HepG2 (cell line): ENCODE results near the gene CPPED1.

- RRBS, 2 experiments: no CpG with 5 or more reads among the region's 17 CpGs
CAGE:
- cytosol, long polyA minus RNA: no peak
- cytosol, long polyA plus RNA: no peak
- long polyA plus RNA: no peak
- nucleus, long polyA minus RNA: no peak
- nucleus, long polyA plus RNA: no peak
Measured at GRCh38 chr16:11913742-11914527, 1.8 kb downstream of the GSPT1 start.

- RRBS, 2 experiments: 2% methylated on average over 13 to 14 of the region's 28 CpGs
CAGE:
- cytosol, long polyA minus RNA: no peak
- cytosol, long polyA plus RNA: no peak
- long polyA plus RNA: no peak
- nucleus, long polyA minus RNA: no peak
- nucleus, long polyA plus RNA: no peak
Measured at GRCh38 chr16:11915589-11915837, 243 bp downstream of the GSPT1 start.

DNA sequence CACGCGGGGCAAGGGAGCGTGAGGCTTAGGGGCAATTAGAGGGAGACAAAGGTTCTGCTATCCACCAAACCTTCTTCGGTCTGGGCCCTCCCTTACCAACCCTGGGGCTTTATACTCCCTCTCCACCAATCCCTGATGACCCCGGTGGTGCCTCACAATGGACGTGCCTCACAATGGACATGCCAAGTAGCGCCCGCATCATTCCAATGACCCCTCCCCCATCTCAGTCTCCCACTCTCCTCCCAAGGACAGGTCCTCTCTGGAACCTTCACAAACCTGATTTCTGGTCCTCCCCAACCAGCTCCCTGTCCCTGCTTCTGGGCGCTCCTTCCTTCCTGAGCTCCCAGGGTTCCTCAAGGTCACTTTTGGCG, 298 bp downstream of the NPIPB2 start:
- RRBS, 2 experiments: no CpG with 5 or more reads among the region's 10 CpGs
CAGE:
- cytosol, long polyA minus RNA: no peak
- cytosol, long polyA plus RNA: no peak
- long polyA plus RNA: no peak
- nucleus, long polyA minus RNA: no peak
- nucleus, long polyA plus RNA: no peak

DNA sequence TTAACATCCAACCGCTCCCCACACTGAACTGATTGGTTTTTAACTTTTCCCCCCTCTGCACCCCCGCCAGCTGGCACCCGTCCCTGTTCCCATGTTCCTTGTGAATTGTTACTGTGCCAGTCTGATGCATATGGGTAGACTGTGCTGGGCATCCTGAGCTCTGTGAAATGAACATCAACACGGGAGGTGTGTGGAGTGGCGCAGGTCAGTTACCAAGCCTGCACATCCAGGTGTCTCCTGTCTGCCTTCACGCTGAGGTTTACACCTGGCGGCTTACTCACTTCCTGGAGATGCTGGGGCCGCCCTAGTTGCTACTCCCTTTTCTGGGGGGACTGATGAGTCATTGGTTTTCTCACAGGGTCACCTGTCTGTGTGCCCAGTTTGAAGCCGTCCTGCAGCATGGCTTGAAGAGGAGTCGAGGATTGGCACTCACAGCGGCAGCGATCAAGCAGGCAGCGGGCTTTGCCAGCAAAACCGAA, 50.5 kb downstream of the SNX29 start:
- RRBS, 2 experiments: no CpG with 5 or more reads among the region's 14 CpGs
CAGE:
- cytosol, long polyA minus RNA: no peak
- cytosol, long polyA plus RNA: no peak
- long polyA plus RNA: no peak
- nucleus, long polyA minus RNA: no peak
- nucleus, long polyA plus RNA: no peak

DNA sequence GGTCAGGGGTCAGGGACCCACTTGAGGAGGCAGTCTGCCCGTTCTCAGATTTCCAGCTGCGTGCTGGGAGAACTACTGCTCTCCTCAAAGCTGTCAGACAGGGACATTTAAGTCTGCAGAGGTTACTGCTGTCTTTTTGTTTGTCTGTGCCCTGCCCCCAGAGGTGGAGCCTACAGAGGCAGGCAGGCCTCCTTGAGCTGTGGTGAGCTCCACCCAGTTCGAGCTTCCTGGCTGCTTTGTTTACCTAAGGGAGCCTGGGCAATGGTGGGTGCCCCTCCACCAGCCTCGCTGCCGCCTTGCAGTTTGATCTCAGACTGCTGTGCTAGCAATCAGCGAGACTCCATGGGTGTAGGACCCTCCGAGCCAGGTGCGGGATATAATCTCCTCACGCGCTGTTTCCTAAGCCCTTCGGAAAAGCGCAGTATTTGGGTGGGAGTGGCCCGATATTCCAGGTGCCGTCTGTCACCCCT, 99.1 kb downstream of the SNX29 start:
- RRBS, 2 experiments: no CpG with 5 or more reads among the region's 14 CpGs
CAGE:
- cytosol, long polyA minus RNA: no peak
- cytosol, long polyA plus RNA: no peak
- long polyA plus RNA: no peak
- nucleus, long polyA minus RNA: no peak
- nucleus, long polyA plus RNA: no peak

DNA sequence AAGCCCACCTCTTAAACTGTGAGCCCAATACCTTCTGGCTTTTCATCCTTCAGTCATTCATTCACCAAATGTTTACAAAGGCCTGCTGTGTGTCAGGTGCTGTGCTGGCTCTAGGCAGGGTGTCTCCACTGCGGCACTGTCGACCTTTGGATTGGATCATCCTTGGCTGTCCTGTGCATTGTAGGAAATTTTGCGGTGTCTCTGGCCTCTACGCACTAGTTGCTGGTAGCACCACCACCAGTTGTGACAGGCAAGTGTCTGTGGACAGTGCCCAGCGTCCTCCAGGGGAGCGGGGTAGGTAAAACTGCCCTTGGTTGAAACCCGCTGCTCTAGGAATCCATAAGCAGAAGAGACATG, 123.6 kb downstream of the SNX29 start:
- RRBS, 2 experiments: no CpG with 5 or more reads among the region's 7 CpGs
CAGE:
- cytosol, long polyA minus RNA: no peak
- cytosol, long polyA plus RNA: no peak
- long polyA plus RNA: no peak
- nucleus, long polyA minus RNA: no peak
- nucleus, long polyA plus RNA: start-site peak on the plus strand centred at position 162 of the sequence, 68 bp wide, 19 and 11 reads in 2 replicates

- RRBS, 2 experiments: no CpG with 5 or more reads among the region's 64 CpGs
CAGE:
- cytosol, long polyA minus RNA: no peak
- cytosol, long polyA plus RNA: no peak
- long polyA plus RNA: no peak
- nucleus, long polyA minus RNA: no peak
- nucleus, long polyA plus RNA: no peak
Measured at GRCh38 chr16:12116888-12117656, 140.5 kb downstream of the SNX29 start.

DNA sequence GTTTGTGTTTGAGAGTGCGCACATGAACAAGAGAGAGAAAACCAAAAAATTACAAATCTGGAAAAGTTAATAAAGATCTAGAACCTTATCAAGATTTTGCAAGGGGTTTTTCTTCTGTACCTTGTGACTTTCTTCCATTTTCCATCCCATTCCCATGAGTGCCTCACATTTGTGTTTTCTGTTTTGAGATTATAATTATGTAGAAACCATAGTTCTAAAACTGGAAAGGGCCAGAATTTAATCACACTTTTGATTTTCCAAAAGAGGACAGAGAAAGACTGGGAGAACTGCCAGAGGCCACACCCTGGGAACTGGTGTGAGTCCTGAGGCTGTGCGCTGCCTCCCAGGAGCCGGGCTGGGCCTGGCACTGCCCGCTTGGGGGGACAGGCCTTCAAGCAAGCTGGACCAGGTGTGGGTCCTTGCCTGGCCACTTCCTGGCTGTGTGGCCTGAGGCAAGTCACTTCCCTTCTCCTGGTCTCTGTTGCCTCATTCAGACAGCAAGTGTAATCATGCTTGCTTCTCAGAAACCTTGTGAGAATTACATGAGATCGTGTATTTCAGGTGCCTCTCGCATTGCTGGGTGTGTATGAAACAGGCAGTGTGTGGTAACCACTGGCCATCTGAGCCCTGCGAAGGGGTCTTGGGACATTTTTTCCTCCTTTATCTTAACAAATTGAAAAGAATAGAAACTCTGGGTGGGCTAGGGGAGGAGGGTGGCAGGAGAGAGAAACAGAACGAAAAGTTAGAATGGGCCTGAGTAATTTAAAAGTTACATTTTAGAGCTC, 143.0 kb downstream of the SNX29 start:
- RRBS, 2 experiments: no CpG with 5 or more reads among the region's 8 CpGs
CAGE:
- cytosol, long polyA minus RNA: no peak
- cytosol, long polyA plus RNA: no peak
- long polyA plus RNA: no peak
- nucleus, long polyA minus RNA: no peak
- nucleus, long polyA plus RNA: no peak

DNA sequence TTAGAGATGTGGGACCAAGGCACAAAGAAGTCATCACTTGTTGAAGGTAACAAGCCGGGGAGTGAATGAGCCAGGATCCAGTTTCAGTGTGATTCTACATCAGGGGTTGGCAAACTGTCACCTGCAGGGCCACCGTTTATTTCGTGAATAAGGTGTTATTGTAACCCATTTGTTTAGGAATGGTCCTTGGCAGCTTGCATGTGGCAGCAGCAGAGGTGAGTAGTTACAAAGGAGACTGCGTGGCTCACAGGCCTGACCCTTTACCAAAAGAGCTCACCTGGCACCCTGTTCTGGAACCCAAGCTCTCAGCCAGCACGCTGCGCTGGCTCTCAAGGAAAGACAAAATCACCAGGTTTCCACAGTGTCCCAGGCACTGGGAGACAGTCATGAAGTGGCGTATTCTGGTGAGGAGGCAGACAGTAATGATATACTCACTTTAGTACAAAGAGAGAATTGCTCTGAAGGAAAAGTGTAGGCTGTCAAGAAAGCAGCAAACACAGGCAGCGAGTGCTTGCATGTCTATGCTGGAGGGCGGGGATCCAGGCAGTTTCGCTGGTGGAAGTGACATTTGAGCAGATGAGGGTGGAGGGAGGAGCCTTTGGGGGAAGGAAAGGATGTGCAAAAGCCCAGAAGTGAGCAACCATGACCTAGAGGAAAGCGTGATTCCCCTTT, 191.3 kb downstream of the SNX29 start:
- RRBS, 2 experiments: no CpG with 5 or more reads among the region's 11 CpGs
CAGE:
- cytosol, long polyA minus RNA: no peak
- cytosol, long polyA plus RNA: no peak
- long polyA plus RNA: no peak
- nucleus, long polyA minus RNA: no peak
- nucleus, long polyA plus RNA: no peak

GRCh38 chr16:12245924-12246400, 269.4 kb downstream of the SNX29 start:
- RRBS, 2 experiments: no CpG with 5 or more reads among the region's 3 CpGs
CAGE:
- cytosol, long polyA minus RNA: no peak
- cytosol, long polyA plus RNA: no peak
- long polyA plus RNA: no peak
- nucleus, long polyA minus RNA: no peak
- nucleus, long polyA plus RNA: no peak

DNA sequence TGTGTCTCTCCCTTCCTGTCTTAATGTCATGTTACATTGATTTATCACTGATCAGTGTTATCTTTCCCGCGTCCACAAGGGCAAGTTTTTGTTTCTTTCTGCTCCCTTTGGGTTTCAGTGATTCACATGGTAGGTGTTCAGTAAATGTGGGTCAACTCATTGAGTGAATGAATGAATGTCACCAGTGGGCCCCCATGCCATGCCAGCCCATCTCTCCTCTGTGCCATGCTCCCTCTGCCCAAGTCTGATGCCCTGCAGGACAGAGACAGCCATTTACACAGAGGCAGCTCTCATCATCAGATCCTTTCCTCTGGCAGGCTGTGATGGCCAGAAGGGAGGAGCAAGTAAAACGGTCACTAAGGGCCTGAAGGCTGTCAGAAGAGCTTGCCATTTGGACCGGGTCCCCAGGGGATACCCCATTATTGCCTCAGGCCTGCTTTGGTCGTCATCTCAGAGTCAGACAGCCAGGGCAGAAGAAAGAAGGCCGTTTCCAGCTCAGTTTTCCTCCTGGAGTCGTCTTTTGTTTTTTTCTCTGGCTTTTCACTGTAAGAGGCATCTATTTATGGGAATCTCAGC, 386.3 kb downstream of the SNX29 start:
- RRBS, 2 experiments: no CpG with 5 or more reads among the region's 7 CpGs
CAGE:
- cytosol, long polyA minus RNA: no peak
- cytosol, long polyA plus RNA: no peak
- long polyA plus RNA: no peak
- nucleus, long polyA minus RNA: no peak
- nucleus, long polyA plus RNA: no peak

- RRBS, 2 experiments: no CpG with 5 or more reads among the region's 12 CpGs
CAGE:
- cytosol, long polyA minus RNA: no peak
- cytosol, long polyA plus RNA: no peak
- long polyA plus RNA: no peak
- nucleus, long polyA minus RNA: no peak
- nucleus, long polyA plus RNA: start-site peak on the plus strand at chr16:12612878-12613006, 7 and 11 reads in 2 replicates
Measured at GRCh38 chr16:12612384-12613029, 191.2 kb downstream of the CPPED1 start.

- RRBS, 2 experiments: 2% methylated on average over 3 of the region's 12 CpGs
CAGE:
- cytosol, long polyA minus RNA: no peak
- cytosol, long polyA plus RNA: no peak
- long polyA plus RNA: no peak
- nucleus, long polyA minus RNA: no peak
- nucleus, long polyA plus RNA: no peak
Measured at GRCh38 chr16:12643819-12644555, 159.7 kb downstream of the CPPED1 start.

DNA sequence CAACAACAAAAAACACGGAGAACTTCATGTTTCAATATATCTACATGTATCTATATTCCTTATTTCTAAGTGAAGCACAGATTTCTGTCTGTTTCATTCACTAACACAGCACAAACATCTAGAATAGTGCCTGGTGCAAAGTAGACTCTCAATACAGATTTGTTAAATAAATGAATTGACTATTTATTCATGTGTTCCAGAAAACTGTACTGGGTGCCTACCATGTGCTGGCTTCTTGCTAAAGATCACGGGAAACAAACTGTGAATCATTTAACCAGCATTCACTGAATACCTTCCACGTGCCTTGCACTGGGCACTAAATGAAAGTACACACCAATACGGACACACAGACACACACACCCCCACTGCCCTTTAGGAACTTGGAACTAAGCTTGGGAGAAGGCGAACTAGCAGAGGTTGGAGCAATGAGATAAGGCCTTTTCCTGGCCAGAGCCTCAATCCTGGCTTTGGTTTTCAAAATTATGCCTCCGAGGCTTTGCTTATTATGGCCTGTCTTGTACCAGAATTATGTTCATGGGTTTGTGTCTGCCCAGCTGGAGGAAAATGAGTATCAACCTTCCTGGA, 32.5 kb downstream of the CPPED1 start:
- RRBS, 2 experiments: no CpG with 5 or more reads among the region's 6 CpGs
CAGE:
- cytosol, long polyA minus RNA: no peak
- cytosol, long polyA plus RNA: no peak
- long polyA plus RNA: no peak
- nucleus, long polyA minus RNA: no peak
- nucleus, long polyA plus RNA: no peak

DNA sequence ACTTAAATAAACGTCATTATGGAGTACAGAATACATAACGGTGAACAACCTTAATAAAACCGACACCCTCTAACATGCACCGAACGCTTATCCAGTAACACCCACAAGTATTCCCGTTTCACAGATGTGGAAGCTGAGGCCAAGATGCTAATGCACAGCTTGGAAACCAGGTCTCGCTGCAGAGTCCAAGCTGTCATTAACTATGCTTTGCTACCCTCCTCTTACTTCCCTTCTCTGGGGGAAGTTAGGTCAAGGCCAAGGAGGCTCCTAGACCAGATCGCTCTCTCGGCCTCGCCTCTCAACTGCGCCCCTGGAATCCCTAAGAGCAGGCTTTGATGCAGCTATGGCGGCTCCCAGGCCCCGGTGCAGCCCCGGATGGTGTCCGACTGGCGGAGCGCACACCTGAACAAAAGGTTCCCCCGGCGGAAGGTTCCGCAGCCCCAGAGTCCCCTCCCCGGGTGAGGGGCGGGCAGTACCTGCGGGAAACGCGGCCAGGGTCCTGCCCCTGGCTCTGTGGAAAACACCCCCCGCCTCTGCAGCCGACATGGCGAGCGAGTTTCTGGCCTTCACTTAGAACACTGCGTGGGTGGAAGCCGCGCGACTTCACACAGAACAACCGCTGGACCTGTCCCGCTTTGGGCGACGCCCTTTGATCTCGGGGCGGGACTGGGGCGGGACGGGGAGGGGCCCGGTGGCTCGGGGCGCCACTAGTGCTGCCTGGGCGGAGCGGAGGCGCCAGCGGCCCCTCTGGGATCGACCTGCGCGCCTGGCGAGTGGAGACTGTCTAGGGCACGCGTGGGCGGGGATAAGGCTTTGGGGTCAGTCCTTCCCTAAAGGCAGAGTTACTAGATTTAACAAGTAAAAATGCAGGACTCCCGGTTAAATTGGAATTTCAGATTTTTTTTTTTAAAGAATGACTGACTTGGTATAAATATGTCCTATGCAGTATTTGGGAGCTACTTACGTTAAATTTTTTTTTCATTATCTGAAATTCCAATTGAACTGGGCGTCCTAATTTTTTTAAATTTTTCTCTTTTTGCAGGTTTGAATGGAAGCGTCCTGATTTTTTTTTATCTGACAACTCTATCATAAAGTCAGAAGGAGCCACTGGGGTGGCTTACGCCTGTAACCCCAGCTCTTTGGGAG, at the start of gene CPPED1:
CPPED1 (minus strand) TSS at position 657 of the 1,146 bp plus-strand sequence.
- RRBS, 2 experiments: 2 to 3% methylated on average over 8 of the region's 60 CpGs
CAGE:
- cytosol, long polyA minus RNA: start-site peak on the minus strand centred at position 632 of the sequence, 12 bp wide, 46 reads
- cytosol, long polyA plus RNA: start-site peak on the minus strand centred at position 609 of the sequence, 60 bp wide, 244 and 245 reads in 2 replicates
- long polyA plus RNA: start-site peak on the minus strand centred at position 612 of the sequence, 65 bp wide, 510 and 486 reads in 2 replicates
- nucleus, long polyA minus RNA: no peak
- nucleus, long polyA plus RNA: start-site peak on the minus strand centred at position 609 of the sequence, 59 bp wide, 158 and 191 reads in 2 replicates

DNA sequence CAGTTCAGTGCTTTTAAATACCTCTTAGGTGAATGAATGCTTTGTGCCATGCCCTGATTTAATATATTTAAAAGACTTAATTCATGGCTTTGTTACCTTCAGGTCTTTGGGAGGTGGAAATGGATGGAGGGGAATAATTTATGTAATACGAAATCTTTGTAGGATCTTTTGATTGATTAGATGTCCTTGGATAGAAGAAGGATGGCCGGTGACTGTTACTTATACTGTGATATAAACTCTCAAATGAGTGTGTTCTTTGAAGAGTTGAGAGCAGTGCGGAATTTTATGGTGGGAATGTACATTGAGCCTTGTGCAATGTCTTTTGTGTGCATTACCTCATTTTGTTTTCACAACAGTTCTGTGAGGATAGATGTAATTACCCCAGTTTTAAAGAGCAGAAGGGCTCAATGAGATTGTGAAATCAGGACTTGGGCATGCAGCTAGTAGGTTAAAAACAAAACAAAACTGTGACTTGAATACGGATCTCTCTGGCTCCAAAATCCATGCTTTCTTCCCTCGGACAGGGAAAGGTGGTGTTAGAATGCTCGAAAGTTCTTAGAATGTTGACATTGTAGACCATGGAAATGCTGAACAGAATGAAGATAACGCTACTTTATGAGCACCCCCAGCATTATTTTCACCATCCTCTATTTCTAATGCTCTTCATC, 16.9 kb downstream of the MRTFB start:
- RRBS, 2 experiments: no CpG with 5 or more reads among the region's 7 CpGs
CAGE:
- cytosol, long polyA minus RNA: no peak
- cytosol, long polyA plus RNA: no peak
- long polyA plus RNA: no peak
- nucleus, long polyA minus RNA: no peak
- nucleus, long polyA plus RNA: no peak

GRCh38 chr16:14106274-14106652, 35.1 kb downstream of the MRTFB start:
- RRBS, 2 experiments: no CpG with 5 or more reads among the region's 4 CpGs
CAGE:
- cytosol, long polyA minus RNA: no peak
- cytosol, long polyA plus RNA: no peak
- long polyA plus RNA: no peak
- nucleus, long polyA minus RNA: no peak
- nucleus, long polyA plus RNA: no peak

DNA sequence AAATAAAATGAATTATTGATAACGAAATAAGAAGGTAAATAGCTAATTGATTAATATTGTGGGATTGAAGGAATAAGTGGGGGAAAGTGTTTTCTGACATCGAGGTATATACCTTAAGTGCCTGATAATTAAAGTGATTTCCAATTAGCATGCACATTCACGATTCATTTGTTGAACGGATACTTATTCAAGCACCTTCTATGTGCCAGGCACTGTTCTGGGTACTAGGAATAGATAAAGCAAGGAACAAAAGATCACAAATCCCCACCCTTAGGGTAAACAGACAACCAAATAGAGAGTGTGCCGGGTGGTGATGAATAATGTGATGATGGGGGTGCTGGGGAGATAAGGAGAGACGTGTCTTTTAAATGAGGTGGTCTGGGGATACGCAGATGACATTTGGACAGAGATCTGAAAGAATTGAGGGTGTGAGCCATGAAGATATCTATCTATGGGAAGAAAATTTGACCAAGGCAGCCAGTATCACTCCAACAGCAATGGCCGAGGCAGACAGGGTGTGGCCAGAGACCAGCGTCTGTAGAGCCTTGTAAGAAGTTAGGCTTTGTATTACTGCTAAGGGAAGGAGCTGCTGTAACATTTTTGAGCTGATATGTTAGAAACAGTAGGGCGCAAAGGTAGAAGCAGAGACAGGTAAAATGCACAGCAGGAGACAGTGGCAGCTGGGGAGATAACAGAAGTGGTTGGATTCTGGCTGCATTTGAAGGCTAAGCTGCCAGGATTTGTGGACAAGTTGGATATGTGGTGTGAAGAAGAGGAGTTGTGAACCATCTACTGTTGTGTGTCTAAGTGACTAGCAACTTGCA, 165.3 kb downstream of the MRTFB start:
- RRBS, 2 experiments: no CpG with 5 or more reads among the region's 10 CpGs
CAGE:
- cytosol, long polyA minus RNA: no peak
- cytosol, long polyA plus RNA: no peak
- long polyA plus RNA: no peak
- nucleus, long polyA minus RNA: no peak
- nucleus, long polyA plus RNA: no peak

GRCh38 chr16:14237025-14237821, 166.1 kb downstream of the MRTFB start:
- RRBS, 2 experiments: no CpG with 5 or more reads among the region's 11 CpGs
CAGE:
- cytosol, long polyA minus RNA: no peak
- cytosol, long polyA plus RNA: no peak
- long polyA plus RNA: no peak
- nucleus, long polyA minus RNA: no peak
- nucleus, long polyA plus RNA: no peak

DNA sequence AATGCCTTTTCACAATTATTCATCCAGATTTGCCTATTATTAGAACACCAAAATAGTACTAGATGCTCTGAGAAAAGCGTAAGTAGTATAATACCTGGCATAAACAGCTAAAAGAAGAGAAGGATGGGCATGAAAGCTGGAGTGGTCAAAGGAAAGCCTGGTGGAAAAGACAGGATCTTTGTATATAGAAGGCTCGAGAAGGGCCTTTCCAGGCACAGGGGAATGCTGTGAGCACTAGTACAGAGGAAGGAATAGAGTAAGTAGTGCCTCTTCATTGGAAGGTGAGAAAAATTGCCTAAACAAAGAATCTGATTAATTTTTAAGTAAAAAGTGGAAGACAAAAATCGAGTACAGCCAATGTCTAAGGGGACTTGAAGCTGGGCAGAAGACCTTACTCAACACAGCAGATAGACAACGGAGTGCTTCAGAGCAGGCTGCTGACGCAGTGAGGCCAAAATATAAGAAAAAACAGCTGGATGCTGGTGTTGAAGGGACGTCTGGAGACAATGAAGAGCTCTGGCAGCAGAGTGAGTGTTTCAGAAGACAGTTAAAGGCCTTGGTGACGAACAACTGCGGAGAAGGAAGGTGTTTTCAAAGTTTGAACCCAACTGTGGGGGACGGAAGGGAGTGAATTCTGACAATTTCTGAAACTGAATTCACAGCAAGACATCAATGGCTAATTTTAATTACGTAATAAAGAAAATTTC, 169.7 kb downstream of the MRTFB start:
- RRBS, 2 experiments: no CpG with 5 or more reads among the region's 10 CpGs
CAGE:
- cytosol, long polyA minus RNA: no peak
- cytosol, long polyA plus RNA: no peak
- long polyA plus RNA: no peak
- nucleus, long polyA minus RNA: no peak
- nucleus, long polyA plus RNA: no peak